OVCAR3 (cell line): ENCODE data around the gene SULF2.

DNA sequence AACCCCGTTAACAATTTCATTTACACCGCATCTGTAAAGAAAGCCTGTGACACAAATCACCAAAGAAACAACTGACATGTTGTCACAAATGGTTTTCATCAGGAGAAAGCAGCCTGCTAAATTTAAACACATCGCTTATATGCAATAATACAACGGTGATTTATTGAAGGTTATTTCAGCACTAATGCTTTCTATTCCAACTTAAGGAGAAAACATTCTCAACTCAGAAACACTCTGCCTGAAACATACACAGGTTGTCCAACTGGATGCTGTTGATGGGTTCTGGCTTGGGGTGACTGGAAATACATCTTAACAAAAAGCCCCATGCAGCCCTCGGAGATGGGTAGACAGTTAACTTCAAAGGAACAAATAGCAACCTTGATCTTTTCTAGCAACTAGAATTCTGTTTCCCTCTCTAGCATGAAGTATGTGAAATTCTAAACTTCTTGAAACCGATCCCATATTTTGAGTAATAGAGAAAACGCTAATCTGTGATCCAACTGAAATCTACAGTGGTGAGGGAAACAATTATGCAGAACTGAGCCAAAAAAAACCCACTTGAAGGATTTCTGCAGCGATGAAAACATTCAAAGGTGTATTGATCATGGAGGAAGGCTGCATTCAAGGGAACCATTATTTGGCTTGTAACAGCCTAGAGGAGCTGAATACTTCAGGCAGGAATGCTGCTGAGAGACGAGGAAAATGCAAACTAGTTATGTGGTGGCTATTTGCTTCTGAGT, 7.0 kb downstream of the ZMYND8 start:
- RRBS, result no CpG with 5 or more reads among the region's 9 CpGs

DNA sequence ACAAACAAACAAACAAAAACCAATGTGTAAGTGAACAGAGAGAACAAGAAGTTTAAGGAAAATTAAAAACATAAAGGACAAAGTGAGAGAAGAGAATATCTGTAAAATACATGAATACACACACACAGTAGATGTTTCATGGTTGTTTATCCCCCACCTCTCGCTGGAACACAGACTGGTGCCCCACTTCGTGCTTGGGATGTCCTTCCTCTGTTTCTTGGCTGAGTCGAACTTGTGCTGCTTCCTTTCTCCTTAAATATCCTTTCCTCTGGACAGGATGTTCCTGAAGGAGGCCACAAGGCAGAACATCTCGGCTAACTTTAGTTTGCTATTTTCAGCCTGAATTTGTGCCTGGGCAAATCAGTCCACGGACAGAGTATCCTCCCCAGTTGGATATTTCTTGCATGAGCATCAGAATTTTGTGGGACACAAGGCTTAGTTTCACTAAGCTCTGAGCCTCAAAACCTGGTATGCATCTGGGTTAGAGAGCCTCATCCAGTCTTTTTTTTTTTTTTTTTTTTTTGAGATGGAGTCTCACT, 54.7 kb upstream of the ZMYND8 start:
- RRBS, result no CpG with 5 or more reads among the region's 5 CpGs

DNA sequence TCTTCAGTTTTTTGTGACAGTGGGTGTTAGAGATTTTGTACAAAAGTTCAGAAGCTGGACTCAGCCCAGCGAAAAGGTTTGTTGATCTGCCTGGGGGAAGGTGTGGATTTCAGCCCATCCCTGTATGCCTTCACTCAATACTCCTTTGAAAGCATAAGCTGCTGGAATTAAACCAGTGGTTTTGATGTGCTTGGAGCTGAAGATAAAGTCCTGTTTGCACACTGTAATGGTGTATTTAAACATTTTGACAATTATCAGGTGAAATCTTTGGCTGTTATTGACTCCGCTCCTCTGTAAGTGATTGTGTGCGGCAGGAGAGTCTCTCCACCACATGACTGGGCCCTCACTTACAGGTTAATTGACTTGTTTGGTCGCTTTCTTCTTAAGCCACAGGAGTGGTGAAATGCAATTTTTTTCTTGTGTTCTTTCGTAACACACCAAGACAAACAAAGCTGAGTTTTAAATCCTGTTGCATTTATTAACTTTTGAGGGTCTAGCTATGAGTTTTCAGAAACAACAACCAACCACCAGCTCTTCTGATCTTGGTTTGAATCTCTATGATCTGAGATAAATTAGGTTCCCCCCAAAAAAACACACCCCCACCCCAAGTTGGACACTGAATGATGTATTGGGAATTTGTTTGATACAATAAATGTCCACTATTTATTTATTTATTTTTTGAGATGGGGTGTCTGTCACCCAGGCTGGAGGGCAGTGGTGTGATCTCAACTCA, 46.4 kb upstream of the NCOA3 start:
- RRBS, result no CpG with 5 or more reads among the region's 5 CpGs

DNA sequence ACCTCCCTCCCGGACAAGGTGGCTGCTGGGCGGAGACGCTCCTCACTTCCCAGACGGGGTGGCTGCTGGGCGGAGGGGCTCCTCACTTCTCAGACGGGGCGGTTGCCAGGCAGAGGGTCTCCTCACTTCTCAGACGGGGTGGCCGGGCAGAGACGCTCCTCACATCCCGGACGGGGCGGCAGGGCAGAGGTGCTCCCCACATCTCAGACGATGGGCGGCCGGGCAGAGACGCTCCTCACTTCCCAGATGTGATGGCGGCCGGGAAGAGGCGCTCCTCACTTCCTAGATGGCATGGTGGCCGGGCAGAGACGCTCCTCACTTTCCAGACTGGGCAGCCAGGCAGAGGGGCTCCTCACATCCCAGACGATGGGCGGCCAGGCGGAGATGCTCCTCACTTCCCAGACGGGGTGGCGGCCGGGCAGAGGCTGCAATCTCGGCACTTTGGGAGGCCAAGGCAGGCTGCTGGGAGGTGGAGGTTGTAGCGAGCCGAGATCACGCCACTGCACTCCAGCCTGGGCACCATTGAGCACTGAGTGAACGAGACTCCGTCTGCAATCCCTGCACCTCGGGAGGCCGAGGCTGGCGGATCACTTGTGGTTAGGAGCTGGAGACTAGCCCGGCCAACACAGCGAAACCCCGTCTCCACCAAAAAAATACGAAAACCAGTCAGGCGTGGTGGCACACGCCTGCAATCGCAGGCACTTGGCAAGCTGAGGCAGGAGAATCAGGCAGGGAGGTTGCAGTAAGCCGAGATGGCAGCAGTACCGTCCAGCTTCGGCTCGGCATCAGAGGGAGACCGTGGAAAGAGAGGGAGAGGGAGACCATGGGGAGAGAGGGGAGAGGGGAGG, 24.5 kb downstream of the NCOA3 start:
- RRBS, result no CpG with 5 or more reads among the region's 49 CpGs

DNA sequence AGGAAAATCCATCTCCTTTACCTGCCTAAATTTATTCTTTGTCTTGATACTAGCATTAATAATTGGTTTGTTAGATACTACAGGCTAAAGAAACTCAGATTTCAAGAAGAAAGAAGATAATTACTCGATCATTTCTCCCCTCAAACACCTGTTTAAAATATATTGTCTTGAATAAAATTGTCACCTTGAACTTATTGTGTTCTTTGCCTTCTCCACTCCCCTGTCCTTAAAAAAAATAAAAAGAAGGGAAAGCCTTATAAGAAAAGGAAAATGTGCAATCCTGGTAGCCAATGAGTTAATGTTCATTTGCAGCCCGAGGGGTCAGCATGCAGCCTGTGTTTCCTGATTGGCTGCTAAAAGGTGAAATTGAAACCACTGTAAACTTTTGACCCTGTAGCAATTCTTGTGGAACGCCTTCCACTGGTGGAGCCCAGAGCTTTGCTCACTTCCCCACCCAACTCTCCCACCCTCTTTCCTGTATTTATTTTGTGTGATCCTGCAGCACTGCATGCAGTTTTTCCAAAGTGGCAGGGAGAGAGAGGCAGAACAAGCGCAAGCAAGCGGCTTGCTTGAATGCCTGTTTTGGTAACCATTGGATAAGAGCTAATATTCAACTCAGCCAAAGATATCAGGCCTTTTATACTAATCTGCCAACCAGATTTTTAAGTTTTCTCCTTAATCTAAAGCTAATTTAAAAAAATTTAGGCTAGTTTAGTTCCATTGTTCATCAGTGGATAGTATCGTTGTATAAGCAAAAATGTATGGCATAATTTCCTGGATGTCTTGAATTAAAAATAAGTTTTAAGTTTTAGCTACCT, 74.9 kb downstream of the NCOA3 start:
- RRBS, result no CpG with 5 or more reads among the region's 6 CpGs

DNA sequence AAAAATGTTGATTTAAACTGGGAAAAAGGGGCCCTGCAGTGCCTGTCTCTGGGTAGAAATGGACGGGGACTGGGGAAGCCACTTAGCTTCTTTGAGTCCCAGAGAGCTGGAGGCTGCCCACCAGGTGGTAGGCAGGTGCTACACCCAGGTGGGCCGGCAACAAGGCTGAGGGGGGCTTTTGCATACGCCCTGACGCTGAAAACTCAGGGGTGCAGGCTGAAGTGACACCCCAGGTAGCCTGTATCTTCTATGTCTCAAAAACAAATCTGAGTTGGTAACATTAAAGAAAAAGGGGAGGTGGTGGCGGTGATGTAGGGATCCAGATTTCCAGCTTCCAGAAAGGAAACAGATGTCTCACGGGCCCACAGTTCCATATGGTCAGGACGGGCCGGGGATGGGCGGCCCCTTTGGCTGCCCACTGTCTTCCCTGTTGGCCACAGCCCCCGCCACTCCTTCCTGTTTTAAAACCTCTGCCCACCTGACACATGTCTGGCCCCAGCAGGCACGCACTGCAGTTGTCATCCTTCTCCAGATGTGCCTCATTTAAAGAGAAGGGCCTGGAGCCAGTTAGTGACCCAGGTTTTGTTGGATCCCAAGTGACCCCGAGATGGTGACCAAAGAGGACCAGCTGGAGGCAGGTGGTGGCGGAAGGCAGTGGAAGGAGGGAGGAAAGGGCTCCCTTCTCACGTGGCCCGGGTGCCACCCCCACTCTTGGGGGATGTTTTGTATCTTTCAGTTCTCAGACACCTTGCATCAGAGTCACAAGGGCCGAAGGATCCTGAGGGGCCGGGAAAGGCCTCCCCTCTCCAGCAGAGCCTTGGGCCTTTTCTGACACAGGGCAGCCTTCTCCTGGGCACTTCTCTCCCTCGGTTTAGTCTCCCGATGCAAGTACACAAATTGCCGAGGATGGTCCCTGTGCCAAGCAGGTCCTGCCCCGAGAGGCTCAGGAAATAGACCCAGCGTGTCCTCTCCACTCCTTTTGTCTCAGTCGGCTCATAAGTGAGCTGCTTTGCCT, 117.8 kb downstream of the SULF2 start:
- RRBS, result 92% methylated on average over 1 of the region's 23 CpGs

DNA sequence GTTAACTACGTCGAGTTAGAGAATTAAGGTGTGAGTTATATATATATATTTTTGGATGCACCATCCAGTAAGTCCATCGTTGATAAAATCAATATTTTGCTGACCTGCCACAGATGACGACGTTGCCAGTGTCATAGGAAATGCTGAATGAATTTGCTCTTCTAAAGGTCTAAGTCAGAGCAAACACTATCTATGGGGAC, 42.7 kb downstream of the SULF2 start:
- RRBS, result no CpG with 5 or more reads among the region's 5 CpGs

DNA sequence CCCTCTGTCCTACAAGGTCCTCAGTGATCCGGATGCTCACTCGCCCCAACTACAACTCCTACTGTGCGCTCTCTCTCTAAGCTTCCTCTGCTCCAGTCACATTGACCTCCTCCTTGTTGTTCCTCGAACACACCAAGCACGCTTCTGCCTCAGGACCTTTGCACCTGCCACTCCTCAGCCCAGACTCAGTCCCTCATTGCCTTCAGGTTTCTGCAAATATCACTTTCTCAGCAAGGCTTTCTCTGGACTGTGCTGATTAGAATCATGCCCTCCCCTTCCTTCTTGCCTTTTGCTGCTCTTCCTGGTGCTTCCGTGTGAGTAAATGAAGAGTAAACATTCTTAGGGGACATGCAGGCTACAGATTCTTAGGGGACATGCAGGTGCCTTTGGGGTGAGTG, 41.6 kb downstream of the SULF2 start:
- RRBS, result no CpG with 5 or more reads among the region's 6 CpGs

- RRBS, result 4% methylated on average over 76 of the region's 125 CpGs
These were observed at the start of gene SULF2 for GRCh38 chr20:47784955-47785837. SULF2 (minus strand) TSS chr20:47785481.

DNA sequence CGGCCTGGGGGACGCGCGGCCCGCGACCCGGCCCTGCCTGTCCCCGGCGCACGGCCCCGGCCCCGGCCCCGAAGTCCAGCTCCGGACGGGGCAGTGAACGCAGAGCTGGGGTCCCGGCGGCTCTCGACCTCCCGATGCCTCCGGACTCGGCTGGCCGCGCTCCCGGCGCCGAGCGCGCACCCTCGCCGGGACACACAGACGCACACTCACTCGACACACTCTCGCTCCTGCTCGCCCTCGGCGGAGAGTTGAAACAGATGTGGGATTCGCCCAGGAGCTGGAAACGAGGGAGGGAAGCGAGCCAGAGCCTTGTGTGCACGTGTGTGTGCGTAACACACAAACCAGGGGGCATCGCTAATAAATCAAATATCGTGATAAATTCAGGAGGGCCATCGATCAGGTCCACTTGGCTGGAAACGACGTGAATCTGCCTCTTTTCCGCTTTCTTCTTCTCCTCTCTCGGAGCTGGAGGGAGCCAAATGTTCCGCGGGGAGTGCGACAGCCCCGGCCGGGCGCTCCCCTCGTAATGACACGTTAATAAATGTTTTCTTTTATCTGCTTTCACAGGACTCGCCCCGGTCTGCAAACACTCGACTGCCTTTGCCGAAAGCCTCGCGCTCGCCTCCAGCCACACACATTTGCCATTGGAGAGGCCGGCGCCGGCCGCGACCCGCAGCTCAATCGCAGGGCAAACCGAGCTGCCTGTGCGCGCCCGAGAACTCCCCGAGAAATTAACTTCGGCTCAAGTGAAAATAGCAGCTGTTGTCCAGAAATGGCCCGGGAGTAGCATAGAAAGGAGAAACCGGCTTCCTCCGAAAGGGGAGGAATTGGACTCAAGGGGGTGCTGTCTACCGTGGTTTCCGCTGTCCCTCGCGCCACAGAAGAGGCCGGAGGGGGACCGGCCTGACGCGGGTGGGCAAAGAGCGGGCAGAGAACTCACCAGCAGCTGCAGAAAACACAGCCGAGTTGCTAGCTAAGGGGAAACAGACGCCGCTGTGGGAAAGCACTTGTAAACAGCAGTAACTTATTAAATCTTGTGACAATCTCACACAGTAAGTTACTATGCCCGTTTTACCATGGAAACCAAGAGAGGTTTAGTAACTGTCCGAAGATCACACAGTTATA, 919 bp upstream of the SULF2 start:
- RRBS, result 8% methylated on average over 18 of the region's 94 CpGs

GRCh38 chr20:48120082-48120495, 334.8 kb upstream of the SULF2 start:
- RRBS, result no CpG with 5 or more reads among the region's 8 CpGs

DNA sequence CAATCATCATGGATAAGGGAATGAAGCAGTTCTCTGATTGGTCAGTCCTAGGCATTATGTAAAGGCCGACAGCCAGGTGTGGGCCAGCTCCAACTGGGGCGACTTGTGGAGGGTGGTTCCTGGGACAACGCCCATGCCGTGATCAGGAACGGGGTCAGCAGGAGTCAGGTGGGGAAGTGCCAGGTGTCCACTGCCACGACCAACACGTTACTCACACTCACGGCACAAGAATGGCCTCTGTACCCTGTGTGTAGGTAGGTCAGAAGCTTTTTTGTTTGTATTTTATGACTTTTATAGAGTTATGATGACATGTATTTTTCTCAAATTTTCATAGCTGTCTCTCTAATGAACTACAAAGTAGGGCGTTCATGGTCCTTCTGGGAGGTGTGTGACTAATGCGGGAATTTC, 407.0 kb upstream of the SULF2 start:
- RRBS, result no CpG with 5 or more reads among the region's 10 CpGs

DNA sequence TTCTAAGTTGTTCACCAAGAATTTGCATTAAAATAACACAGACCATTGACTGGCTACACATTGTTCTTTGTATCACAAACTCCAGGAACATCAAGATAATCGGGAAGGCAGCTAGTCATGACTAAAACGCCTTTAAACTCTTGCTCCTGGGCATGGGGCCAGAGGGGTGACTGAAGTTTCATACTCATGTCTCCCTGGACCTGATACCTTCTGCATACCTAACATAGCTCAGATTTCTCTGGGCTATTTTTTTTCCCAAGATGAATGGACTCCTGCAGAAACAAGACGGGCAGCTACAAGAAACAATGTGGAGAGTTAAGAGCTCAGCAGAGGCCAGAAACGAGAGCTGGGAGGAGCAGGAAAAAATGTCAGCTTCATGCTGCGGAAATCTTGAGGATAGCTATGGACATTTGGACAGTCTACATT, 289.4 kb downstream of the PREX1 start:
- RRBS, result no CpG with 5 or more reads among the region's 5 CpGs

GRCh38 chr20:48620757-48621276, 207.0 kb downstream of the PREX1 start:
- RRBS, result 9% methylated on average over 4 of the region's 14 CpGs

DNA sequence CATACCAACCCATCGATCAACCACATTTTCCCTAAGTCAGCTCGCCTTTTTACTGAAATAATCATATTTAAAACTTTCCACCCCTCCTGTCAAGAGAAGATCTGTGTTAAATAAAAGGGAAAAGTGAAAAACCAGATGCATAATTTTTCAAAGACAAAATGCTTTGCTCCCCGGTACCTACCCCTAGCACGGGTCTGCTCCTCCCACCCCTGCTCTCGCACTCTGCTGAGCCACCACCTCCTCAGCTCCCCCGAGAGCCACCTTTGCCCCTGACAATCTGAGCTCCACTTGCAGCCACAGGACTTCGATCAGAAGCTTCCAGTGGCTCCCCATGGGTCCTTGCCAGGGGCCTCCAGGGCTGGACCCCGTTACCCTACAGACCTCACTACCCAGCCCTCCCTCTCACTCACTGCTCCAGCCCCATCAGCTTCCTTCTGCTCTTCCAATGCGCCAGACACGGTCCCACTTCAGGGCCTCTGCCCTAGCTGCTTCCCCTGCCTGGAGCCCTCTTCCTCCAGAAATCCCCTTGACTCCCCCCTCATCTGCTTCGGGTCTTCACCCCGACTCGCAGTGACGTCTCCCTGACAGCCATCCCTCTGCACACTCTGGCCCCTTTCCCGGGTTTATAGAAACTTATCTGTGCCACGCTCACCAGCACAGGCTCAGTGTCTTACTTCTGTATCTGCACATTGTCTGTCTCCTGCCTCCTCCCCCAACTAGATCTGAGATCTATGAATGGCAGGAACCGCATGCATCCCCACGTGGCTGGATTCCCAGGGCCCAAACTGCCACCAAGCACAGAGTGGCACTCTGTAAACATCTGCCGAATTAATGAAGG, 171.5 kb downstream of the PREX1 start:
- RRBS, result no CpG with 5 or more reads among the region's 19 CpGs

DNA sequence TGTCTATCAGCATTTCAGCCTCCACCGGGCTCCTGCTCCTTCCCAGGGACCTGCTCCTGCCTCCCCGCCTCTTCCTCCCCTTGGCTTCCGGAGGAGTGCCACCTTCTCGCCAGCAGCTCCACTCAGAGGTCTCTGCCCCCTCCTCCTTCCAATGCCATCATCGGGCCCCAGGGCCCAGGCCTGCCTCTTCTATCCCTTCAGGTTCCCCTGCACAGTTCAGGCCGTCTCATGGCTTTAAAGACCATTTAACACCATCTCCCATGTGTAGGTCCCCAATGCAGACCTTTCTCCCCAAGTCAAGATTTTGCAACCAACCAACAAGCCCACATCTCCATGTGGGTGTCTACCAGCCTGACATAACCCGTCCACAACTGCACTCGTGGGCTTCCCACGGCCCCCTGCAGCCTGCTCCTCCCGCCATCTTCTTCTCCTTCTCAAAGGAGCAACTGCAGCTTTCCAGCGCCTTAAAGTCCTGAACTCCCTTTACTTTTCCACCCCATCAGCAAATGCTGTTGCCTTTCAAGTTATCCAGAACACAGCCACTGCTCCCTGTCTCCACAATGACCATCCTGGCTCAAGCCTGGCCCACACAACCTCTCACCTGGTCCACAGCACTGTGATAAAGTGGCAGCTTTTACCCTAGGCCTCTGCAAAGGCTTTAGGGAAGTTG, 140.7 kb downstream of the PREX1 start:
- RRBS, result 98% methylated on average over 3 of the region's 11 CpGs

- RRBS, result no CpG with 5 or more reads among the region's 2 CpGs
These were observed 91.3 kb downstream of the PREX1 start for GRCh38 chr20:48736389-48737076.

GRCh38 chr20:48818303-48819050, 9.3 kb downstream of the PREX1 start:
- RRBS, result no CpG with 5 or more reads among the region's 13 CpGs

DNA sequence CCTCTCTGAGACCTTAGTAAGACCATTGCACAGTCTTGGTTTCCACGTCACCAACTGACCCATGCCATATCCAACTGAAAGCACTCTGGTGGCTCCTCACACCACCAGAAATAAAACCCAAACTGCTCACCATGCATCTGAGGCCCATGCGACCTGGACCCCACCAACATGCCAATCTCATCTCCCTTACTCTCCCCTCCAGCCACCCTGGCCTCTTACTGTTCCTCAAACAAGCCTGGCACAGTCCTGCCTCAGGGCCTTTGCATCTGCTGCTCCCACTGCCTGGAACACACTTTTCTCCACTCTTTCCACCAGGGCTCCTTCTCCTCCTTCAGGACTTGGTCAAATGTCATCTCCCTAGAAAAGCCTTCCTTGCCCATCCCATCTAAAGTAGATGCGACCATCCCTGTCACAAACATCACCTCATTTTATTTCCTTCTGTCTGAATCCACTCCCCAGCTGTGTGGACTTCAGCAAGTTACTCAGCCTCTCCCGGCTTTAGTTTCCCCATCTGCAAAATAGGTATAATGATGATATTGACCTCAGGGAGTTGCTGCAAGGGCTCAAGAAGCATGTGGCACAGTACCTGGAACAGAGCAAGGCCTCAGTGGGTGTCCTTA, 8.6 kb downstream of the PREX1 start:
- RRBS, result no CpG with 5 or more reads among the region's 4 CpGs

GRCh38 chr20:48930382-48931492, 9.2 kb downstream of the ARFGEF2 start:
- RRBS, result no CpG with 5 or more reads among the region's 10 CpGs